GM23338 (cell line): ENCODE data around the genes PLOD2, AGTR1 and GYG1.

GRCh38 chr3:143751369-143752279 is 96.6 kb downstream of the SLC9A9 start:
- PRO-cap, result no peak
- RAMPAGE, long total RNA, result no peak

DNA sequence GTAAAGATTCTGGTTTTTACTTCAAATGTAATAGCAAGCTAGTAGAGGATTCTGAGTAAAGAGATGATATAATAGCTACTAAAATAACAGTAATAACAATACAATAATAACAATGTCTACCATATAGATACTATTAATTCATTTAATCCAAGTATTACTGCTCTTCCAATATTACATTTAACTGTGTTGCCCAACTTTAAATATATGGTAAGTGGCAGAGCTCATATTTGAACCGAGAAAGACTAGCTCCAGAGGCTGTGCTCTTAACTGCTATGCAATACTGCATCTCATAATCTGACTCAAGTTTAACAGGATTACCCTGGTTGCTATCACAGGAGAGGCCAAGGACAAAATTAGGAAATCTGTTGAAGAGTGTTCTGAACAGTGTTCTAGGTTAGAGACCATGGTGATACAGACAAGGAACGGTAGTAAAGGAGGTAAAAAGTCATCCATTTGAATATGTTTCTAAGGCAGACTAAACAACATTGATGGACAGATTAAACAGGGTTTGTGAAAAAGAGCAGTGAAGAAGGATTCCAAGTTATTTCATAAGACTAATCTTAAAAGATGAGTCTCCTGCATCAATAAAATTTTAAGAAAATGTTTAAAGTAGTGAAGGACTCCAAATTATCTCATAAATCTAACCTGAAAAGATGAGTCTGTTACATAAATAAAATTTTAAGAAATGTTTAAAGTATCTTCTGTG is 22.1 kb downstream of the PLOD2 start:
- PRO-cap, result no peak
- RAMPAGE, long total RNA, result no peak

- PRO-cap, result bidirectional peak, plus-strand start at chr3:146161157, minus-strand start at chr3:146161184; bidirectional peak, plus-strand start at chr3:146161322, minus-strand start at chr3:146161332
- RAMPAGE, long total RNA, result no peak
These were observed at the start of gene PLOD2 for GRCh38 chr3:146160839-146161716. Gene PLOD2 (minus strand): TSS chr3:146161184.

- PRO-cap, result no peak
- RAMPAGE, long total RNA, result no peak
These were observed 29.7 kb downstream of the PLSCR4 start for GRCh38 chr3:146221294-146221608.

GRCh38 chr3:147391628-147391949 is 14.8 kb downstream of the ZIC4 start:
- PRO-cap, result no peak
- RAMPAGE, long total RNA, result no peak

GRCh38 chr3:147407159-147407692 is 883 bp upstream of the ZIC4 start:
- PRO-cap, result no peak
- RAMPAGE, long total RNA, result no peak

- PRO-cap, result no peak
- RAMPAGE, long total RNA, result no peak
These were observed 4.1 kb downstream of the ZIC1 start for GRCh38 chr3:147413020-147413825.

DNA sequence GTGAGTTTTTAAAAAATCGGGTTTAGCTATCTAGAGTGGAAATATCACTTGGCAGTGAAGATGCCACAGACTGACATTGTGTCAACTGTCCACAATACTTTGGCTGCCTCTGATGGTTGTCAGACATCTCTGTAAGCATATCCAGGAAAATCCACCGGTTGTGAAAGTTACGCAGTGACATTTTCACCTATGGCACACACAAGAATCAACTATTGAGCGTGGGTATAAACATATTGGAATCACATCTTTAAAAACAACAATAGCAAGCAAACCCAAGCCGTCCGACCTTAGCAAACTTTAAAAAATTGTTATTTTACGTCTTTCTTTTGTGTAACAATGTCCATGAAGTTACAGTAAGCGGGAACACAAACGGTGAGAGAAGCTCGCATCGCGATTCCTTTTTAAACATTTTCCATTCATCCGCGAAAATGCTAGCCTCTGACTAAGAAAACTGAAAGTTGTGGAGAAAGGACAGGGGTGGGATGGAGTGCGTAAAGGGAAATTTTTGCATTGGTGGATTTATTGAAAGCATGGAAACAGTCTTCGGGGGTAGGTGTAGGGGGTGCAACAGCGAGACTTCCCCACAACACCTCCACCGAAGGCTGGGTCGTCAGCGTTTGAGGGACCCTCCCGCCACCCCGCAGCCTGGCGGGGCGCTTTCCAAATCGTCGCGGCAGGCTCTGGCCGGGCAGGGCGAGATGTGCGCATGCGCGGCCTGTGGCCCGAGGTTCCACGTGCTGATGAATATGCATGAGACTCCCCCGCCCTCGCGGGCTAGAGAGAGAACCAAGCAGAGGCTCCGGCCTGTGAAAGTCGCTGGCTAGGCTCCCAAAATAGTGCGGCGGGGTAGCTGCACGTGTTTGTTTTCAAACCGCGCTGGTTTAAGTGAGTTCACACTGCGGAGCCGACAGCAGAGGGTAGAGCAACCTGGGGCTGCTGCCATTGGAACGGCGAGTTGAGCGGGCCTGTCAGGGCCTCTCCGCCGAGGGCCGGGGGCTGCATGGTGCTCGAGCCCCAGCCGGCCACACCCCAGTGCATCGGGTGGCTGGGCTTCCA is 9.7 kb downstream of the ZIC1 start:
- PRO-cap, result unidirectional peak, plus-strand start at position 888 of the sequence
- RAMPAGE, long total RNA, result no peak

GRCh38 chr3:148216526-148216826 is 481.2 kb upstream of the AGTR1 start:
- PRO-cap, result no peak
- RAMPAGE, long total RNA, result no peak

DNA sequence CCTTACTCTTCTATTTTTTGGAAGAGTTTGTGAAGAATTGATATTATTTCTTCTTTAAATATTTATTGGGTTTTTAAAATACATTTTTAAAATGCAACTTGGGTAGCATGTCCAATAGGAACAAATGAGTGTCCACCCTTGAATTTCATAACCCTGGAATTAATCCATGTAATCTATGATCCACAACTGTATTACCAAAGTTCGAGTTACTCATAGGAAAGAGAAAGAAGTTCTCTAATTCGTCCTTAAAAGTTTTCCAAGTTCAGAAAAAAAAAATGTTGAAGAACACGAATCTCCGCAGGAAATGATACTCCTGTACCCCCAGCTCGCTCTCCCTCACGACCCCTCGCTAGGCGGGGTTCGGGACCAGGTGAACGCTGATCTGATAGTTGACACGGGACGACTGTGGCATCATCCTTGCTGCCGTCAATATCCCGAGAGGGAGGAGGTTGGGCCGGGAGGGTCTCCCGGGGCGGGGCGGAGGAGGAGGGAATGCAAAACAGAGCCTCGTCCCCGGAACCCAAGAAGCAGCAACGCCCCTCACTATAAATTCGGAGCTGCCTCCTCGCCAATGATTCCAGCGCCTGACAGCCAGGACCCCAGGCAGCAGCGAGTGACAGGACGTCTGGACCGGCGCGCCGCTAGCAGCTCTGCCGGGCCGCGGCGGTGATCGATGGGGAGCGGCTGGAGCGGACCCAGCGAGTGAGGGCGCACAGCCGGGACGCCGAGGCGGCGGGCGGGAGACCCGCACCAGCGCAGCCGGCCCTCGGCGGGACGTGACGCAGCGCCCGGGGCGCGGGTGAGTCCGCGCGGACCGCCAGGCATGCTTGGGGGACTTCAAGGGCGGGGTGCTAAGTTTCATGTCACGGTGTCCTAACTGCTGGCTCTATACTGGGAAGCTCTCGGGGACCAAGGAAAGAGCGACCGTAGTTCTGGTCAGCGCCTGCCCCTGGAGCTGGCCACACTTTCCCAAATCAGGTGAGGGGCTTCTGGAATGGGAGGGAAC is at the start of gene AGTR1:
Gene AGTR1, plus strand, starts transcription at position 575 of the 1,006 bp plus-strand sequence.
- PRO-cap, result bidirectional peak, plus-strand start at position 574 of the sequence, minus-strand start at position 407 of the sequence
- RAMPAGE, long total RNA, result no peak

DNA sequence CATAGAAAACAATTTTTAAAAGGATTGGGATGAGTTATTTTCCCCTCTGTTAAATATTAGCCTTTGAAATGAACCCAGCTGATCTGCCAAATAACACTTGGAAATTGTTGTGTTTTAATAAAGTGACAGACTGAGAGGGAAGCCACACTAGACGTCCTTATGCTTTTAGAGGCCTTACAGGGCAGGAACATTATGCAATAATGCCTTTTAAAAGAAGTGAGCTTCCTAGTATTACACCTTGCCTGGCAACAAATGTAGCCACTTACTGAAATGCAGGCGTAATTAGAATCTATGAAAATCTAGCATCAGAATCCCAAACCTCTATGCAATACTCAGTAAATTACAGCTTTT is 20.2 kb downstream of the AGTR1 start:
- PRO-cap, result no peak
- RAMPAGE, long total RNA, result no peak

- PRO-cap, result no peak
- RAMPAGE, long total RNA, result no peak
These were observed 985 bp upstream of the GYG1 start for GRCh38 chr3:148990186-148990924.

GRCh38 chr3:148991121-148991684 is at the start of gene GYG1:
Gene GYG1 (plus strand): TSS chr3:148991540.
- PRO-cap, result unidirectional peak, plus-strand start at chr3:148991282; bidirectional peak, plus-strand start at chr3:148991540, minus-strand start at chr3:148991924
- RAMPAGE, long total RNA, result no peak

- PRO-cap, result bidirectional peak, plus-strand start at chr3:148991540, minus-strand start at chr3:148991924; bidirectional peak, plus-strand start at chr3:148992159, minus-strand start at chr3:148992166; unidirectional peak, minus-strand start at chr3:148992228; unidirectional peak, minus-strand start at chr3:148992343
- RAMPAGE, long total RNA, result no peak
These were observed 613 bp downstream of the GYG1 start for GRCh38 chr3:148991685-148992620.

GRCh38 chr3:148993950-148994407 is 2.6 kb downstream of the GYG1 start:
- PRO-cap, result no peak
- RAMPAGE, long total RNA, result no peak

DNA sequence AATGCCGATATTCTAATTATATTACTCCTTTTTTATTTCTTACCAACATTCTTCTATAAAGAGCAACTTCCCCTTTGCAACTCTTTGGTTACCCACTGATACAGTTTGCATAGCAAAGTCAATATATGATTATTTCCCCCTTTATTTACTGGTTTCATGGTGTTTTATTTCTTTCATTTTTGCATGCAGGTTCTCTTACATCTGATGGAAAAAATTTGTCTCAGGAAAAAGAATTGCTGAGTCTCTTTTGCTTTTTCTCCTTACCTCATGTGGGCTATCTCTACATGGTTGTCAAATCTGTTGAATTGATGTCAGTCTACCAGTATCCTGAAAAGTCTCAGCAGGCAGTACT is 15.7 kb downstream of the HPS3 start:
- PRO-cap, result no peak
- RAMPAGE, long total RNA, result no peak

GRCh38 chr3:149179855-149180616 is 41.6 kb downstream of the CP start:
- PRO-cap, result no peak
- RAMPAGE, long total RNA, result no peak

GRCh38 chr3:149209798-149210353 is 11.8 kb downstream of the CP start:
- PRO-cap, result no peak
- RAMPAGE, long total RNA, result no peak

- PRO-cap, result unidirectional peak, plus-strand start at chr3:149367375
- RAMPAGE, long total RNA, result no peak
These were observed 10.5 kb downstream of the TM4SF1 start for GRCh38 chr3:149366755-149367507.

- PRO-cap, result bidirectional peak, plus-strand start at chr3:149370123, minus-strand start at chr3:149370093; bidirectional peak, plus-strand start at chr3:149370414, minus-strand start at chr3:149370249
- RAMPAGE, long total RNA, result no peak
These were observed 7.3 kb downstream of the TM4SF1 start for GRCh38 chr3:149370011-149370753.